ENCODE measurements around the genes NOTCH2NLC and MTMR11.

DNA sequence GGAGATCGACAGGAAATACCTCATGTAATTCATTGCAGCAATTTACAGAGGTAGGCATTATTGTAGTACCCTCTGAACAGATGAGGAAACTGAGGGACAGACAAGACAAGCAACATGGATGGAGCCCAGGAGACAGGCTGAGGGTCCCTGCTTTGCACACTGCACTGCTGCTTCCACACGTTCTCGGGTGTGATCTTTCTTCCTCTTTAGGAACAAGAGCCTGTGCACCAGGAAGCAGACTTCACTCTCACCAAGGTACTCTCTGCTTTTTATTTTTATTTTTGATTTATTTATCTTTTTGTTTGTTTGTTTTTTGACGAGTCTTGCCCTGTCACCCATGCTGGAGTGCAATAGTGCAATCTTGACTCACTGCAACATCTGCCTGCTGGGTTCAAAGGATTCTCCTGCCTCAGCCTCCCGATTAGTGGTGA, 26.4 kb downstream of the NBPF11 start:
- RRBS, 2 experiments, result no CpG with 5 or more reads among the region's 5 CpGs

DNA sequence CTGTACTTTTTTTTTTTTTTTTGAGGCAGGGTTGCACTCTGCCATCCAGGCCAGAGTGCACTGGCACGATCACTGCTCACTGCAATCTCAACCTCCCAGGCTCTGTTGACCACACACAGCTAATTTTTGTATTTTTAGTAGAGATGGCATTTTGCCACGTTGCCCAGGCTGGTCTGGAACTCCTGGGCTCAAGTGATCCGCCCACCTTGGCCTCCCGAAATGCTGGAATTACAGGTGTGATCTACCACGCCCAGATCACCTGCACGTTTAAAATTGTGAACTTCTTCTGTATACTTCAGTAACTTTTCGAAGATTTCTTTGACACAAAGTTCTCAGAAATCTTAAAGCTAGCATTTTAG, 2.0 kb downstream of the NBPF11 start:
- RRBS, 2 experiments, result no CpG with 5 or more reads among the region's 7 CpGs

GRCh38 chr1:148161293-148161862, 9.3 kb upstream of the NBPF11 start:
- RRBS, 2 experiments, result no CpG with 5 or more reads among the region's 30 CpGs

DNA sequence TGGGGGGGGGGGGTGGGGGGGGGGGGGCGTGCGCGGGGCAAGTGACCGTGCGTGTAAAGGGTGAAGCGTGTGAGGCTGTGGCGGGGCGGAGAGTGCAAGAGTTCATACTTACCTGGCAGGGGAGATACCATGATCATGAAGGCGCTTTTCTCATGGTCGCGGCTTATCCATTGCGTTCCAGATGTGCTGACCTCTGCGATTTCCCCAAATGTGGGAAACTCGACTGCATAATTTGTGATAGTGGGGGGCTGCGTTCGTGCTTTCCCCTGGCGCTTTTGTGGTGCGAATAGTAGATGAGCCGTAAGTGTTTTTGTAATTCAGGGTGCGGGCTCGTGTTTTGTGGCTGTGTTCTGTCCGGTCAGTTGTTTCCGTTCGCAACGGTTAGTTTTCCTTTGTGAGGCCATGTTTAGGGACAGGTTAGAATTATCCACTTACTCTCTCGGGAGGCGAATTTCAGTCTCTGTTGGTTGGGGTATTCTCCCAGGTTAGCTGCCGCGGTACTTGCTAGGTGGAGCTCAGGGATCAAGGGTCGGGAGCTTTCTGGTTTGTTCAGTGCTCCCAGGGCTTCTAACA, 39.5 kb upstream of the PPIAL4G start:
- RRBS, 2 experiments, result no CpG with 5 or more reads among the region's 30 CpGs

DNA sequence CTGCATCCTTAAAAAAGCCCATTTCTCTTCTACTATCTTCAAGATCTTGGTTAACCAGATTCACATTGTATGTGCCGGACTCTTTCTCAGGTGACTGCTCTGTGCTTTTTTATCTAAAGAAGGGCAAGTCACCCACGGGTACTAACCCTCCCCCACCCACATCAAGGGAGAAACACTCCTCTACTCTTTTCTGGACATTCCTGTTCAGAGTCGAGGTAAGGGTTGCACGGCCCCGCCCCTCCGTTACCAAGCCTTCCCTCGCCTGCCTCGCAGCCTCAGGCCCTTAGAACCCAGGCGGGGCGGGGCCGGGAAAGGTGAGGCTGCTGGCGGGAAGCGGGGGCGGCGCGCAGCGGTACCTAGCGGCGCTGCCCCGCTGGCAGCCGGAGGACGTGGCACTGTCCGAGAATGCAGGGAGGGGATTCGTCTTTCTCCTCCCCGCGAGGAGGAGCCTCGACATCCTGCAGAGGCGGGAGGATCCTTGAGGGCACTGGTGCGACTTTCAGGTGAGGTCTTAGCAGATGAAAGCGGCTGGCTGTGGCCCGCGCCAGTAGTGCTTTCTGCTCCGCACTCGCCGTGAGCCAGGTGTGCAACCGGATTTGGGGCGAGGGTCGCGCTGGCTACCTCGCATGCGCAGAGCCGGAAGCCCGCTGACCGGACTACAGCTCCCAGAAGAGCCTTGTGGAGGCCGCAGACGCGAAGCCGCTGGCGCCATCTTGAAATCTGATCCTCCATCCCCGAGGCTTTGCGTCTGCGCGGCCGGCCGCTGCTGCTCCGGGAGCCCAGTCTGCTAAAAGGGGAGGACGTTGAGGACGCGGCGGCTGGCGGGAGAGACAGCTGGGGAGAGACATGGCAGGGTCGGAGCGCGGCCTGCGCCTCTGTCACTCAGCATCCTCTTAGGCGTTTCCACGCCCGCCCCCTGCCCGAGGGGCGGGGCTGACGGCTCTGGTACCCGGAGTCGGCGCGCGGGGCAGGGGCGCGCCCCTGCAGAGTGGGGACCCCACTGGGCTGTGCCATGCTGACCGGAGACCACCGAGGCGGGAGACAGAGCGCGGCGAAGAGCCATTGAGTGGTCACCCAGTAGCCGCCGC, 107.8 kb downstream of the PDE4DIP start:
- RRBS, 2 experiments, result under 1 to 1% methylated on average over 28 to 33 of the region's 86 CpGs

- RRBS, 2 experiments, result no CpG with 5 or more reads among the region's 100 CpGs
These were observed at the start of gene NOTCH2NLC for GRCh38 chr1:149390118-149391168. Gene NOTCH2NLC, plus strand, starts transcription at chr1:149390621.

DNA sequence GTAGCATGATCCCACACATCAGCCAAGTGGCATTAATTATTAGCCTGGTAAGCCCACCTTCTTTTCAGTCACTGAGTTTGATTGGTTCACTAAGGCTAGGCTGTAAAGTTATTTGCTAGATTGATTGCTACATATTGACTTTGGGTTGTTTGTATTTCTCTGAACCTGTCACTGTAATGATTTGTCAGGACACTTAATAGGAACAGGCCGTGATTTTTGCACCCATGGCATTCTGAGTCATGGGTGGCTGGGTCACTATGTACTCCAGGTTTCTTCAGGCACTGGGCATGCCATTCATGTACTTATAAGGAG, 37.9 kb downstream of the NOTCH2NLC start:
- RRBS, 2 experiments, result no CpG with 5 or more reads among the region's 1 CpG

DNA sequence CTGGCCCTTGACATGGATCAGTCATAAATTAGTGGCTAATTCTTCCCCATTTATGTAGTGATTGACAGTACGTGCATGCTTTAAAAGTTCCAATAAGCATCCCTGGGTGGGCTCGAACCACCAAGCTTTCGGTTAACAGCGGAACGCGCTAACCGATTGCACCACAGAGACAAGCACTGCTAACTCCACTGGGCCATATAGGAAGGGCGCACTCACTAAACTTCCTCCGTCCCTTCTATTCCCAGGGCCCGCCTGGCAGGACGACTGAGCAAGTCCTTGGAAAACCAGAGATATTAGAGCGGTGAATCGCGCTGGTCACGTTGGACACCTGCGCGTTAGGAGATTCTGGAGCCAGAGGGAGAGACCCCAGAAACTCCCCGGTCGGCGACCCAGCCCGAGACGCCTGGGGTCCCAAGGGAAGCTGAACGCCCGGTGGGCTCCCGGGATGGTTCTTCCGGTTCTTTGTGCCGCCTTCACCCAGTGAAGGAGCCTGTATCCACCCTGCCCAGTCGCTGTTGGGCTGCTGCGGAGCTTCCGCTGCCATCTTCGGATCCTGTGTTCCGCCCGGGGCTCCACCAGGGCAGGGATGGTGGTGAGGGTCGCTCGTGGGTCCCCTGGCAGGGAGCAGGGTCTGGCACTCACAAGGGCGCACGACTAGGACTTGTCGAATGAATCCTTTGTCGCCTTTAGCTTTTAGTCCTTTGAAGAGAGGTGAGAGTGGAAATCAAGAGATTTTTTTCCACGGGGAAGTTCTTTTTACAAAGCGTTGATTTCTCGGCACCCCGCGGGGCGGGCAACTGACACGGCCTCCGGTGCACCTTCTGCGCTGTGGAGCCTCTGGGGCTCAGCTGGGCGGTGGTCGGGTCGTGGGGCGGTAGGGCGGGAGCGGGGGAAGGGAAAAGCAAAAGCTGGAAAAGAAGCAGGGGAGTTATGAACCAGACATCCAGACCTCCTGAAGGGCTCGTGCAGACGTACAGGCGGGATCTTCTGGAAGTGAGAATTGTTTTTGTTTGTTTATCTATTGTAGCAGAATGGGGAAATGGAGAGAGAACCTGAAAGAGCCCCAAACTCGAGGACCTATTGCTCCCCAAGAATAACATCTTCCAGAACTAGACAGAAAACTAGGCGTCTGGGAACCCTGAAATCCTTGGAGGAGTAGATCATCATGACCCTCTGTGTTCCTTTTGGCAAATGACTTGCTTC, 63.1 kb downstream of the PPIAL4C start:
- RRBS, 2 experiments, result no CpG with 5 or more reads among the region's 59 CpGs

GRCh38 chr1:149884511-149884830, 2.0 kb downstream of the H2BC21 start:
- RRBS, 2 experiments, result no CpG with 5 or more reads among the region's 1 CpG

DNA sequence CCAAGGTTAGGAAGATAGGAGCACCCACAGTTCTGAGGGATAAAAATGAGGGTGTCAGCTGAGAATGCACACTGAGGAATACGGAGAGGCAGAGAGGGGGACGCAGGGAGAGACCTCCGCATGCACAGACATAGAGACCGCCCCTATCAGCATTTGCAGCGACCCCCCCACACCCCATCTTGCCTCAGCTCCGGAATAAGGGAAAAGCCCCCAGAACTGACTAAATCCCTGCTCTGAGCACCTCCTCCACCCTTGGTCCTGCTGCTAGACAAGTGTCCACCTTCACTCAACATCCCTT, 846 bp downstream of the SV2A start:
- RRBS, 2 experiments, result 8% methylated on average over 1 of the region's 6 CpGs; no CpG with 5 or more reads in 1 of the 2 experiments

GRCh38 chr1:149936179-149937088, at the start of gene MTMR11:
Gene MTMR11, minus strand, starts transcription at chr1:149936879.
- RRBS, 2 experiments, result no CpG with 5 or more reads among the region's 20 CpGs

DNA sequence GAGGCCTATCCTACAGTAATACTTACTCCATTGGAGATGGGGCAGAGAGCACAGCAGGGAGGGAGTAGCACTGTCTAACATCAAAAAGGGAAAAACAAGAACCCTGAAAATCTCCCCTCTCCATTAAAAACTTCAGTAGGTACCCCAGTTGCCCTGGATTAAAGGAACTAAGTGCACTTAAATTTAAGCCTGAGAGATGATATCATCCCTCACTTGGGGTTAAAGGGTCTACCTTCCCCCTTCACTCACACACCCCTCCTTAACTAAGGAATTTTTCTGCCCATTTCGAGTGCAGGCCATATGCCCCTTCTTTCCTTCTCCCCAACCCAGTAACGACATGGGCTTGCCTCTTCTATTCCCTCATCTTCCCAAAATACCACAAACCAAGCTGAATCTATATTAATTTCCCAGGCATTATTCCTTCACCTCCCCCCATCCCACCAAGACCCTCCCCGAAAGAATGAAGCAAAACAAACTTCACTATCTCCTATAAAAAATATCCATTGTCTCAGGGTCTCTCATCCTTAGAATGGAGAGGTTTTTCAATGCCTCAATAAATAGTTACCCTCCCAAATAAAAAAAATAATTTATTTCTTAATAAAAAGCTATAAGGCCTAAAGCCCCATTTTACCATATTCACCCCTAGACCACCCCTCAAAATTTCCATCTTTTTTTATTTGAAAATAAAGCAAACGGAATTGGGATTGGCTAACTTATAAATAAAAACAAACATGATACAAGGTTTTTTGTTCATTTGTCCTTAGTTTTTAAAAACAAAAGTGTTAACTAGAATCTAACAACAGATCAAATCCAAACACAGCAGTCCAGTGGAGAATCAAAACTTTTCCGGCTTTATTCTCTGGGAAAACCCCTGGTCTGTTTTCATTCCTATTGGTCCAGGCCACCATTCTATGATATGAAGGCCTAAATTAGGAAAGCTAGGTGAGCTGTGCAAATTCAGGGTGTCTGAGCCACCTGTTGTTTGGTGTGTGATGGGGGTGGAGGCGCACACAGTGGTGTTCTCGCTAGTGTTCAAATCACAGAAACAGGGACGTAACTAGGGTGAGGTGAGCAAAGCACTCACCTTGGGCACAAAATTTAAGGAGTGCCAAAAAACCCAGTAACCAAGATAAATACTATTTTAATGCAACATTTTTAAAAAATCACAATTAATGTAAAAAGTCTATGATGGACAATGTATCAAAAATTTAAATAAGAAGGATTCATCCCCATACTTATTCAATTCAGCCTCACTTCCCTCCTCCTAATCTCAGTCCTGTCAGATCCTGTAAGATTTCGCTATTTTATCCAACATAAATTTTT, 4.2 kb upstream of the MTMR11 start:
- RRBS, 2 experiments, result no CpG with 5 or more reads among the region's 9 CpGs

DNA sequence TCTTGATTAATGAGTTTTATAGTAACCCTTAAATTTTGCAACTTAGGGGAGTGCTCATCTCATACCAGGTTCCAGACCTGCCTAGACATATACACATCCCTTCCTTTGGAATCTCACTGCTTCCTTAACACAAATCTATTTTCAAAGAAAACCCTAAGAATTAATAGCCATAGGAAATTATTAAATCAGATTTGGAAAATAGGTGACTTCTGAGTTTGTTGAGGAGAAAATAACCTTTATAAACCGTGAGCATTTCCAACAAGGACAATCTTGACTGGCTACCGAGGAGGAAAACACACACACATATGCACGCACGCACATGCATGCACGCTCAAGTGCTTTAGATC, 5.1 kb upstream of the MTMR11 start:
- RRBS, 2 experiments, result no CpG with 5 or more reads among the region's 5 CpGs

DNA sequence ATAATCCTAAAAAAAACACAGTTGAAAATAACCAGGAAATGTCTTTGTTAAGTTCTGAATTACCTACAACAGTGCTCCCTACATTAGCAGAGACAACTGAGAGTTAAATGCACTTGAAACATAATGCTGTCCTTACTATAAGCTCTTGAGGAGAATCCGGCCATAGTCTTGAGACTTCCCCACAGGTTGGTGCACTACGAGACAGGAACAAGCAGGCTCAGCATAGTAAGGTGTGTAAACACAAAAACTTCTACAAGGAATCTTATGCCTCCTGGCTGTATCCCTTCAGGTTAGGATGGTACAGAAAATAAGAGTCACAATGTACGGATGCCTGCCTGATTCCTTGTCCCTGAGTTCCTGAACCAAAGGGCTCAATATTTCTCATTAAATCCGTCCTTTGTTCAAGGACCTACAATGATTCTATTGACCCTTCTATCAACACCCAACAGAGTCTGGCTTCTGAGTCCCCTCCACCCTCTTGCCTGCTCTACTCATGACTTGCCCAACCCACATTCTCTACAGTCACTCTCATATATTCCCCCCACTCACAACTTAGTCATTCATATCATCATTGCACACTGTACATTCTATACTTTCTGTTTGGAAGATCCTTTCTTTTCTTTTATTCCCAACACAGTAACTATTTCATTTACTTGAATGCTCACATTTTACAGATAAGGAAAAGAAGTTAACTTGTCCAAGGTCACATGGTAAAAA, 3.8 kb downstream of the OTUD7B start:
- RRBS, 2 experiments, result no CpG with 5 or more reads among the region's 4 CpGs

- RRBS, 2 experiments, result 0 to 4% methylated on average over 2 to 4 of the region's 21 CpGs
These were observed 1.0 kb downstream of the OTUD7B start for GRCh38 chr1:150009261-150010117.

- RRBS, 2 experiments, result no CpG with 5 or more reads among the region's 1 CpG
These were observed 2.1 kb upstream of the VPS45 start for GRCh38 chr1:150065433-150065957.

DNA sequence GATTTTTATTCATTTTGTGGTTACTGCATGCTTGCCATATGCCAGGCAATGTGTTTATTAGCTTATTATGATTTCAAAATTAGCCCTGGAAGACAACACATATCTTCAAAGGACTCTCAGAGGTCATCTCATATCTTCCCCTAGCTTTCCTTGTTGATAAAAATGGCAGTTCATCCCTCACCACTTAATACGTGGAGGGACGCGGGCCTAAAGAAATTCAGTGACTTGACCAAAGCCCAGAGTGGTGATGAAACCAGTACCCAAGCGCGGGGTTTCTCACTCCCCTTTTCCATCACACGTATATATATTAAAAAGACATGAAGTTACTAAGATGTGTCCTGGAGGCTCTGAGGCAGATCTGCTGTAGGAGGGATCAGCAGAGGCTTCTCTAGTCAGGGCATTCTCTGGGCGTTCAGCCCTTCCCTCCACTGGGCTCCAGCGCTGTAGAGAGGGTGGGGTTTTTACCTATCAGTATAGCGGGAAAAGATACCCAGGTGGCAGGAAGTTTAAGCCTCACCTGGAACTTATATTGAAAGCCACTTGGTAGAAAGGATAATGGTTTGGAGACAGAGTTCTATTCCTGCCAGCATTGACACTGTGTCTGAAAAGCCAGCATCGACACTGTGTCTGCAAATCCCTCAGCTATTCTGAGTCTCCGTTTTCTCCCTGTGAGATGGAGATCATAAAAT, 937 bp upstream of the PLEKHO1 start:
- RRBS, 2 experiments, result no CpG with 5 or more reads among the region's 11 CpGs

DNA sequence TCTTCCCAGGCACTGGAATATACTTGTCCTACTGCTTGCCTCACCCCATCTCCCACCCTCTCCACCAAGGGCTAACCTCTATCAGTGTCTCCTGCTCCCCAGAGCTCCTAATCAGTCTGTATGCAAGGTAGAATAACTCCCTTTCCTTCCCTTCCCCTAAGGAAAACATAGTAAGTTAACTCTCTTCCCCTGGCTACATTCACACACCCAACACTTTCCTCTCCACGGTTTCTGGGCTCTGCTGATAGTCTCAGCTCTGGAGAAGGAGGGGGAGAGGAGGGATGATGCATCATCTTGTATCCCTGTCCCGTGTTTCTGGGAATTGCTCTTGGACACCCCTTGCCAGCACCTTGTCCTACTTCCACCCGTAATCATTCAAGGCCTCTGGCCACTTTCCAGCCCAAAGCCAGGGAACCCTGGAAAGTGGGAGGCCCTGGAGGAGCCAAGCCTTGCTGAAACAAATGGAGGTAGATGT, 4.3 kb downstream of the PLEKHO1 start:
- RRBS, 2 experiments, result no CpG with 5 or more reads among the region's 3 CpGs

DNA sequence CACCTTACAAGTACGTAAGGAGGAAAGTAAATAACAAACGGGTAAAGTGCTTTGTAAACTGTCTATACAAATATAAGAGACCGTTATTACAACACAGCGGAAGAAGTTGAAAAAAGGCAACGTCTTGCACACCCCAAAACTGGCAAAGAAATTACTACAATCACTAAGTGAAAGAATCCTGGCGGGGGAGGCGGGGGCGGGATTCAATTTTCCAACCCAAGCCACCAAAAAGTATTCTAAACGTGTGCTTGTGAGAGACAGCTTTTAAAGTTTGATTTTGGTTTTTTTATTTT, 1.9 kb downstream of the ANP32E start:
- RRBS, 2 experiments, result no CpG with 5 or more reads among the region's 9 CpGs

Data from NT2/D1 (cell line).